ENCODE data around the gene MECP2.

GRCh38 chrX:153766103-153766826 lies 2.2 kb downstream of the PLXNB3 start:
- RAMPAGE, long total RNA, result start-site peak on the minus strand at chrX:153766383-153766491, 270 and 58 reads in 2 replicates
- RRBS, result no CpG with 5 or more reads among the region's 21 CpGs
PRO-cap:
- standard, result unidirectional peak, minus-strand start at chrX:153766241; bidirectional peak, plus-strand start at chrX:153766607, minus-strand start at chrX:153766480
- CoPRO, capped RNA only, 2 experiments, result peak in 2 of 2 experiments; most common plus-strand start chrX:153766607 (in 2); most common minus-strand start chrX:153766404 (in 2)
- CoPRO, capped and uncapped RNA, 2 experiments, result no peak in any of the 2 experiments
- CoPRO, uncapped RNA only, 2 experiments, result no peak in any of the 2 experiments
CAGE:
- cytosol, long polyA plus RNA, result start-site peak on the minus strand at chrX:153766399-153766481, 326 and 320 reads in 2 replicates
- long polyA plus RNA, result start-site peak on the minus strand at chrX:153766380-153766480, 270 and 241 reads in 2 replicates
- nucleolus, long total RNA, result no peak
- nucleus, long polyA plus RNA, result no peak

DNA sequence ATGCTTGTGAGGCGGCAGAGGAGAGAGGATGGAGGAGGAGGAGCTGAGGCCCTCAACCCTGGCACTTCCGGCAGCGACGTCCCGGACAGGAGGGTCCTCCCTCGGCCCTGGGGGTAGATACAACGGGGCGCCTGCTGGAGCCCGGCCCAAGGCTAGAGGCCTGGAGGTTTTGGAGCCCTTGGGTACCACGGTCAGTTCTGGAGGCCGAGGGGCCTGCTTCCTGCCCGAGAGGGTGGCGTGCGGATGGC lies 13.5 kb downstream of the SSR4 start:
- RAMPAGE, long total RNA, result no peak
- RRBS, result 26% methylated on average over 5 of the region's 14 CpGs
PRO-cap:
- standard, result no peak
- CoPRO, capped RNA only, 2 experiments, result no peak in any of the 2 experiments
- CoPRO, capped and uncapped RNA, 2 experiments, result no peak in any of the 2 experiments
- CoPRO, uncapped RNA only, 2 experiments, result no peak in any of the 2 experiments
CAGE:
- cytosol, long polyA plus RNA, result no peak
- long polyA plus RNA, result no peak
- nucleolus, long total RNA, result no peak
- nucleus, long polyA plus RNA, result no peak

DNA sequence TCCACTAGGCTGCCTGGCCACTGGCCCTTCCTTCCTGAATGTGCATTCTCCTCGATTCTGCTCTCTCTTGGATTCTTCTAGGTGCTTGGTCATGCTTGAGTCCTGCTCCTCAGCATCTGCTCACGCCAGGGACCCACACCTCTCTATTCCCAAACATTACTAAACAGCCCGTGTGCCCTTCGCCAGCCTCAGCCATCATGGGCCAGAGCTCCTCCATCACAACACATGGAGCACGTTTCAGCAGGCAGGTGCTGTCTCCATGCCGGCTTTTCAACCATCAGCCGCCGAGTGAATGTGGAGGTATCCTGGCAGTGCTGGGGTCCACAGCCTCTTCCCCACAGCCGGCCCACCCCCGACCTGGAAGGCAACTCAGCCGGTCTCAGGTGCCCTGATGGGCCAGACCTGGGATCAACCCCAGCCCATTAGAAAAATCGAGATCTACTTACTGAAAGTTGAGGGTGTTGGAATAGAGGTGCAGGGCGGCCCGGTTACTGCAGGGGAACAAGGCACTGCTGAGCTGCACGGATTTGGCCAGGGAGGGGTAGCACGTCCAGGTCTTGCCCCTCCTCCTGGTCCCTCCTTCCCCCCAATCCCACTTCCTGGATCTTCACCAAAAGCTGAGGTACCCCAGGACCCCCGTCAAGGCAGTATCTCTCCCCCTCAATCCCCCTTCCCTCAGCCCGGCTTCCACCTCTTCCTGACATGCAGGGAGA lies 3.1 kb downstream of the NAA10 start:
- RAMPAGE, long total RNA, result no peak
- RRBS, result 95% methylated on average over 4 of the region's 18 CpGs
PRO-cap:
- standard, result no peak
- CoPRO, capped RNA only, 2 experiments, result no peak in any of the 2 experiments
- CoPRO, capped and uncapped RNA, 2 experiments, result no peak in any of the 2 experiments
- CoPRO, uncapped RNA only, 2 experiments, result no peak in any of the 2 experiments
CAGE:
- cytosol, long polyA plus RNA, result no peak
- long polyA plus RNA, result no peak
- nucleolus, long total RNA, result no peak
- nucleus, long polyA plus RNA, result no peak

- RAMPAGE, long total RNA, result no peak
- RRBS, result 27% methylated on average over 6 of the region's 24 CpGs
PRO-cap:
- standard, result no peak
- CoPRO, capped RNA only, 2 experiments, result no peak in any of the 2 experiments
- CoPRO, capped and uncapped RNA, 2 experiments, result no peak in any of the 2 experiments
- CoPRO, uncapped RNA only, 2 experiments, result no peak in any of the 2 experiments
CAGE:
- cytosol, long polyA plus RNA, result start-site peak on the minus strand at chrX:153941614-153941680, 25 and 22 reads in 2 replicates
- long polyA plus RNA, result no peak
- nucleolus, long total RNA, result no peak
- nucleus, long polyA plus RNA, result no peak
Measured at GRCh38 chrX:153941292-153942200, 2.9 kb downstream of the RENBP start.

DNA sequence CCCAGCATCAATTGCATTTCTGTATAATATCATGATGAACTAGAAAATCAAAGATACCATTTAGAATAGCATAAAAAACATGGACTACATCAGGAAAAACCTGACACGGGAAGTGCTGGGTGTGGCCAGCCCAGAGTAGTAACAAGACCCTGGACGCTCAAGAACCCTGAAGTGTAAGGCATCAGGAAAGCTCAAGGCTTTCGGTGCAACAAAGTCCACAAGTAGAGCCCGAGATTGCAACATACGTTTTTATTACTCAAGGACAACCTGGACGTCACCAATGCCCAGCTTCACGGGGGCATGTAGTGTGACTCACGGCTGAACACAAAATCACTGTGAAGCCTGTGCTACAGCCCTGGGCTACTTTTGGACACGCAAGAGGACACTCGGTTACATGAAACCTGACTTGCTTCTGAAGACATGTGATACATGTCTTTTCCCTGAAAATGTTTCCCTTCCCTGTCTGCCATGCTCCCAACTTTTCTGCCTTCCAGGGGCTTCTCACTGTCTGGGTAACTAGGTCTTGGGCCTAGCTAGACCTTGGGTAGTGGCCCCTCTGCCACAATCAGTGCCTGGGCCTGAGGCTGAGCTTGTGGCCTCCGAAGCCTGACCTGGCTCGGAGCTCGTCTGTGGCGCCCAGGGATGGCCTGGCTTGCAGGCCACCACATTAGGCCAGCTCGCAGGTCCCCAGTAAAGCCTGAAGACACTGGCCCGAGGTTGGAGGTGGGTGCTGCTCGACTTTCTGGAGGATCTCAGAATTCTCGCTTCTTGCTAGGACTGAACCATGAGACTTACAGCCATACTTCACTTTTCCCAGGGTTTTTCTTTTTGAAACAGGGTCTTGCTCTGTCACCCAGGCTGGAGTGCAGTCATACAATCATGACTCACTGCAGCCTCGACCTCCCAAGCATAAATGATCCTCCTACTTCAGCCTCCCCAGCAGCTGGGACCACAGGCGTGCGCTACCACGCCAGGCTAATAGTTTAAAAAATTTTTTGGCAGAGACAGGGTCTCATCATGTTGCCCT lies 9.1 kb downstream of the IRAK1 start:
- RAMPAGE, long total RNA, result no peak
- RRBS, result no CpG with 5 or more reads among the region's 22 CpGs
PRO-cap:
- standard, result no peak
- CoPRO, capped RNA only, 2 experiments, result no peak in any of the 2 experiments
- CoPRO, capped and uncapped RNA, 2 experiments, result no peak in any of the 2 experiments
- CoPRO, uncapped RNA only, 2 experiments, result peak in 2 of 2 experiments; most common minus-strand start position 911 of the sequence (in 2)
CAGE:
- cytosol, long polyA plus RNA, result no peak
- long polyA plus RNA, result no peak
- nucleolus, long total RNA, result no peak
- nucleus, long polyA plus RNA, result no peak

DNA sequence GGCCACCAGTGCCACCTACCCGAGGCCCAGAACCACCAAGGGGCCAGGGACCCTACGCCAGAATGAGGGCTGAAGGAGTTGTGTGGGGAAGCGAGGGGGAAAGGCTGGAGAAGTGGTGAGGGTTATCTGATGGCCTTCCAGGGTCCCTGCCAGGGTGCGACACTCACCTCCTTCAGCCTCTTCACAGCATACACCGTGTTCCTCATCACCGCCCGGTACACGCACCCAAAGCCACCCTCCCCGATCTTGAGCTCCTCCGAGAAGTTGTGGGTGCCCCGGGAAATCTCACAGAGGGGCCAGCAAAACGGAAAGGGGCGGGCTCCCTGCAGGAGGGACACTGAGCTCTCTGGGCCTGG lies 1.3 kb downstream of the IRAK1 start:
- RAMPAGE, long total RNA, result no peak
- RRBS, result 4% methylated on average over 5 of the region's 13 CpGs
PRO-cap:
- standard, result no peak
- CoPRO, capped RNA only, 2 experiments, result no peak in any of the 2 experiments
- CoPRO, capped and uncapped RNA, 2 experiments, result no peak in any of the 2 experiments
- CoPRO, uncapped RNA only, 2 experiments, result no peak in any of the 2 experiments
CAGE:
- cytosol, long polyA plus RNA, result no peak
- long polyA plus RNA, result no peak
- nucleolus, long total RNA, result no peak
- nucleus, long polyA plus RNA, result no peak

- RAMPAGE, long total RNA, result no peak
- RRBS, result no CpG with 5 or more reads among the region's 9 CpGs
PRO-cap:
- standard, result no peak
- CoPRO, capped RNA only, 2 experiments, result no peak in any of the 2 experiments
- CoPRO, capped and uncapped RNA, 2 experiments, result no peak in any of the 2 experiments
- CoPRO, uncapped RNA only, 2 experiments, result peak in 1 of 2 experiments; most common minus-strand start chrX:154076960 (in 1)
CAGE:
- cytosol, long polyA plus RNA, result no peak
- long polyA plus RNA, result no peak
- nucleolus, long total RNA, result no peak
- nucleus, long polyA plus RNA, result no peak
Measured at GRCh38 chrX:154076779-154077798, 20.4 kb downstream of the MECP2 start.

DNA sequence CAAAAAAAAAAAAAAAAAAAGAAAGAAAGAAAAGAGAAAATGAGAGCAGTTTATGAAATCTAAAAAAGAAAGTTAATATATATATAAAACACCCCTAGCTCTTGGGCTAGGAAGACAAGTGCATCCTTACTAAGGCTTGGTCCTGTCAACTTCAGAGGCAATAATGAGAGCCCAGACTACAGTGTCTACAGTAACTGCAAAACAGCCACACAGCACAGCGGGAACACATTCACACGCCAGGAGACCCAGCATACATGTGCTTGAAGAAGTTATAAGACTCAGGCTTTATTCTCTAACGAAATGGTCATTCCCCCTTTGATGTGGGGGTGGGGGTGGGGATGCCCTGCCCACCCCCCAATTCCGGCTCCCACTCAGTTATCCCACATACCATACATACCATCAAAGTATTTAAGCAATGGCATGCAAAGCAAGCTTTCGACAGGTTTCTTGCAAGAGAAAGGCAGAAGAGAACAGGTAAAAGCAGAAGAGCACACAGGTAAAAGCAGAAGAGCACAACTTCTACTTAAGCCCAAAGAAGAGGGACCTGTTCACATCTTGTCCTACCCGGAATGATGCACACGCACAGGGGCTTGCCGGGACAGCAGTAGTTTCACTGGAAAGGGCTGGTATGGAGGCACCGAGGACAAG lies 3.6 kb downstream of the MECP2 start:
- RAMPAGE, long total RNA, result no peak
- RRBS, result no CpG with 5 or more reads among the region's 9 CpGs
PRO-cap:
- standard, result no peak
- CoPRO, capped RNA only, 2 experiments, result no peak in any of the 2 experiments
- CoPRO, capped and uncapped RNA, 2 experiments, result no peak in any of the 2 experiments
- CoPRO, uncapped RNA only, 2 experiments, result no peak in any of the 2 experiments
CAGE:
- cytosol, long polyA plus RNA, result no peak
- long polyA plus RNA, result no peak
- nucleolus, long total RNA, result no peak
- nucleus, long polyA plus RNA, result no peak

- RAMPAGE, long total RNA, result start-site peak on the minus strand at chrX:154097674-154097739, 2,064 and 437 reads in 2 replicates
- RRBS, result under 1% methylated on average over 31 of the region's 94 CpGs
PRO-cap:
- standard, result bidirectional peak, plus-strand start at chrX:154098024, minus-strand start at chrX:154097681
- CoPRO, capped RNA only, 2 experiments, result peak in 2 of 2 experiments; most common plus-strand start chrX:154098024 (in 1); most common minus-strand start chrX:154097706 (in 2)
- CoPRO, capped and uncapped RNA, 2 experiments, result peak in 2 of 2 experiments; most common plus-strand start chrX:154097685 (in 1); most common minus-strand start chrX:154097706 (in 2)
- CoPRO, uncapped RNA only, 2 experiments, result peak in 2 of 2 experiments; most common plus-strand start chrX:154097738 (in 1); most common minus-strand start chrX:154097684 (in 1)
CAGE:
- cytosol, long polyA plus RNA, result start-site peak on the minus strand at chrX:154097616-154097701, 945 and 624 reads in 2 replicates
- long polyA plus RNA, result start-site peak on the minus strand at chrX:154097611-154097686, 69 and 133 reads in 2 replicates
- nucleolus, long total RNA, result no peak
- nucleus, long polyA plus RNA, result start-site peak on the minus strand at chrX:154097617-154097707, 324 and 337 reads in 2 replicates
Measured at GRCh38 chrX:154097413-154098241, at the start of gene MECP2. Gene MECP2, minus strand, starts transcription at chrX:154097717.

DNA sequence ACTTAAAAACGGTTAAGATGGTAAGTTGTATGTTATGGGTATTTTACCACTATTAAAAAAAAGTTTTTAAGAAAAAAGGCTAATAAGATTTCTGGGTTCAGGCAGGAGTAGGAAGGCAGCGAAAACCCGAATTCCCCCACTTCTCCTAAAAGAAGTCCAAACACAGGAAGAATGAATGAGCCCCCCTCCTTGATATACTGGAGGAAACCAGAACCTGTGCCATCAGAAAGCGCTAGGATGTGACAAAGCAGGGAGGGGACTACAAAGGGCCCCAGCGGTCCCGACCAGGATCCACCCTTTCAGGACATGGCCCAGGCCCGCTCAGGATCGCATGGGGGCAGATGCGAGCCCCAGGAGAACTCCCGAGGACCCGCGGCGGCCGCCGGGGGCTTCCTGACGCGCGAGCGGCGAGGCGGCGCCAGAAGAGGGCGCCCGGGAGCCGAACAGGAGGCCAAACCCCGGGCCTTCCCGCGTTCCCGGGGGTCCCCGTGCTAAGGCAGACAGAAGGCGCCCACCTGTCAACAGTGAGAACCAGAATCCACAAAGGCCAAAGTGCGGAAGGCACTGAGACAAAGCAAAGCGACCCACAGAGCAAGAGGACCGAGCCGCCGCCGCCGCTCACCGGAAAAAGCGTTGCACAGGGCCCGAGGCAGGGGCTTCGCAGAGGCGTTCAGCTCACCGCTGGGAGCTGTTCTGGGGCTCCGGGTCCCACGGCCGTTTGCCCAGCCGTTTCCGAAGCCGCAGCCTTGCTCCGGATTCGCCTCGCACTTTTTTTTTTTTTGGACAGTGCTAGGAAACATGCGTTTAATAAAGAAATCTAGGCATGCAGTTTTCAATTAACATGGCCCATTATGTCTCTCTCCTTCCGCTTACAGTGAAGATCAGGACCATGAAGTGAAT lies 7.4 kb upstream of the OPN1LW start:
- RAMPAGE, long total RNA, result no peak
- RRBS, result 21% methylated on average over 21 of the region's 55 CpGs
PRO-cap:
- standard, result no peak
- CoPRO, capped RNA only, 2 experiments, result no peak in any of the 2 experiments
- CoPRO, capped and uncapped RNA, 2 experiments, result no peak in any of the 2 experiments
- CoPRO, uncapped RNA only, 2 experiments, result no peak in any of the 2 experiments
CAGE:
- cytosol, long polyA plus RNA, result no peak
- long polyA plus RNA, result no peak
- nucleolus, long total RNA, result no peak
- nucleus, long polyA plus RNA, result no peak

DNA sequence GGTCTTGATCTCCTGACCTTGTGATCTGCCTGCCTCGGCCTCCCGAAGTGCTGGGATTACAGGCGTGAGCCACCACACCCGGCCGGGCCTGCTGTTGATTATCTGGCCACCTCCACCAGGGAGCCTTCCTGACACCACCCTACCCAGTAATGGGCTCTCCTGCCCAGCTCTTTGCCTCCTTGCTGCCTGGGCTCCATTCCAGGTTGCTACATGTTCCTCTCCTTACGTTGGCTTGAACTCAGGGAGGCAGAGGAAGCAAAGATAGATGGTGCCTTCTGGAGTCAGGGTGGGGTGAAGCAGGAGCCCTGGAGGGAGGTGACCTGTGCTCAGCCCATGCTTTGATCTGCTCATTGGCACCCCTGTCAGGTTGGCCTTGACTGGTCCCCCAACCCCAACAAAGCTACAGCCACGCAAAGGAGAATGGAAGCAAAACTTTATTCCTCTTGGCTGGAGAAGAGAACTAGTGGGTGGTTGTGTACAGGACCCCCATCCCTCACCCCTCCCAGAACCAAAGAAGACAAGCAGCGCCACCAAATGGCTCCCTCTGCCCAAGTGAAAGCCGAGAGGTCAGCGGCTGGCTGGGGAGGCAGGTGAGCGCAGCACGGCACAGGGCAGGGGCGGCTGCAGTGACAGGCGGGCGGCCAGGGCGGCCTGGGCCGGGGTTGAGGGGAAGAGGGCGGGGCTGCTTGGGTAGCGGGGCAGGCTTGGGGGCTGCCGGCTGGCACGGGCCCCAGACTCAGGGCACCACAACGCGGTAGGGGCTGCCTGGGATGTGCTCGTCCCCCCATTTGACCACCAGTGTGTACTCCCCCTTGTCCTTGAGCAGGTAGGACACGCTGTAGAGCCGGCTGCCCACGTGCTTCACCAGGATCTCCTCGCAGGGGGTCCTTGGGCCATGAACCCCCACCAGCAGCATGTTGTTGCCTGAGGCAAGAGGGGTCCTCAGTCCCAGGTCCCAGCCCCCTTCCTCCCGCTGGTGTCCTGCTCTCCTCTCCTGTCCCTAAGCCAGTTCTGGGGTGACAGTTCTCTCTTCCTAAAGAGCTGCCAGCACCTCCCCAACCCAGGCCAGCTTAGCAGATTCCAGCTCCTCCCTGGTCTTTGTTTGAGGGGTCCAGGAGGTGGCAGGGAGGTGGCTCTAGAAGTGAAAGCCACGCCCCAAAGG lies 25.9 kb downstream of the FLNA start:
- RAMPAGE, long total RNA, result no peak
- RRBS, result 97% methylated on average over 4 of the region's 30 CpGs
PRO-cap:
- standard, result no peak
- CoPRO, capped RNA only, 2 experiments, result no peak in any of the 2 experiments
- CoPRO, capped and uncapped RNA, 2 experiments, result no peak in any of the 2 experiments
- CoPRO, uncapped RNA only, 2 experiments, result peak in 2 of 2 experiments; most common plus-strand start position 196 of the sequence (in 1); most common minus-strand start position 100 of the sequence (in 1)
CAGE:
- cytosol, long polyA plus RNA, result no peak
- long polyA plus RNA, result start-site peak on the minus strand centred at position 491 of the sequence, 23 bp wide, 103 and 238 reads in 2 replicates
- nucleolus, long total RNA, result no peak
- nucleus, long polyA plus RNA, result start-site peak on the minus strand centred at position 952 of the sequence, 20 bp wide, 109 and 83 reads in 2 replicates

DNA sequence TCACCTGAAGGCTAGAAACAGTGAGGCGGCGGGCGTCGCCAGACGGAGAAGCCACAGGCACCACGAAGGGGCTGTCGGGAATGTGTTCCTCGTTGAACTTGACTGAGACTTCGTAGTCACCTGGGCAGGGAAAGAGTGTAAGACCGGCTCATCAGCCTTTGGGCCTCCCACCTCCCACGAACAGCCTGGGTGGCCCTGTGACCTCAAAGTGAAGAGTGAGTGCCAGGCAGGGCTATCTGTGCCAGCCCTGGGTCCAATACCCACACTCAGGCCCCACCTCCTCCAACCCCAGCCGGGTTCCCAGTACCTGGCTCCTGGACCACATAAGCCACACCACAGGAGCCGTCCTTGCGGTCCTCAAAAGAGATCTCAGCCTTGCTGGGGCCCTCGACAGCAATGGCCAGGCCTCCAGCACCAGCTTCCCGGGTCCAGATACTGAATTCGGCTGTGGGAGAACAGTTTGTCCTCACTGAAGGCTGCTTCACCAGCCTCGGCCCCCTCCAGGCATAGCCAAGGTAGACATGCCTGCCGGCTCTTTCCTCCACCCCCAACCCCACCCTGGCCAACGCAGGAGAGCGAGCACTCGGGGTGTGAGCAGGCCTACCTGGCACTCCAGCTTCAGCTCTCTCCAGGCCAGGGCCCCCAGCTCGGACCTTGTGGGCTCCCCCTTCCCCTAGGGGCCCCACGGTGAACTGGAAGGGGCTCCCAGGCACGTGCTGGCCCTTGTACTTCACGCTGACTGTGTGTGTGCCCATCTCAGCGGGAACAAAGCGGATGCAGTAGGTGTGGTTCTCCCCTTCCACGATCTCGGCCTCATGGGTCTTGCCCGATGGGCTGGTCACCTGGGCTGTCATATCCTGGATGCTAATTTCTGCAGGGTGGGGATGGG lies 22.6 kb downstream of the FLNA start:
- RAMPAGE, long total RNA, result no peak
- RRBS, result no CpG with 5 or more reads among the region's 31 CpGs
PRO-cap:
- standard, result no peak
- CoPRO, capped RNA only, 2 experiments, result no peak in any of the 2 experiments
- CoPRO, capped and uncapped RNA, 2 experiments, result no peak in any of the 2 experiments
- CoPRO, uncapped RNA only, 2 experiments, result no peak in any of the 2 experiments
CAGE:
- cytosol, long polyA plus RNA, result no peak
- long polyA plus RNA, result no peak
- nucleolus, long total RNA, result no peak
- nucleus, long polyA plus RNA, result no peak

DNA sequence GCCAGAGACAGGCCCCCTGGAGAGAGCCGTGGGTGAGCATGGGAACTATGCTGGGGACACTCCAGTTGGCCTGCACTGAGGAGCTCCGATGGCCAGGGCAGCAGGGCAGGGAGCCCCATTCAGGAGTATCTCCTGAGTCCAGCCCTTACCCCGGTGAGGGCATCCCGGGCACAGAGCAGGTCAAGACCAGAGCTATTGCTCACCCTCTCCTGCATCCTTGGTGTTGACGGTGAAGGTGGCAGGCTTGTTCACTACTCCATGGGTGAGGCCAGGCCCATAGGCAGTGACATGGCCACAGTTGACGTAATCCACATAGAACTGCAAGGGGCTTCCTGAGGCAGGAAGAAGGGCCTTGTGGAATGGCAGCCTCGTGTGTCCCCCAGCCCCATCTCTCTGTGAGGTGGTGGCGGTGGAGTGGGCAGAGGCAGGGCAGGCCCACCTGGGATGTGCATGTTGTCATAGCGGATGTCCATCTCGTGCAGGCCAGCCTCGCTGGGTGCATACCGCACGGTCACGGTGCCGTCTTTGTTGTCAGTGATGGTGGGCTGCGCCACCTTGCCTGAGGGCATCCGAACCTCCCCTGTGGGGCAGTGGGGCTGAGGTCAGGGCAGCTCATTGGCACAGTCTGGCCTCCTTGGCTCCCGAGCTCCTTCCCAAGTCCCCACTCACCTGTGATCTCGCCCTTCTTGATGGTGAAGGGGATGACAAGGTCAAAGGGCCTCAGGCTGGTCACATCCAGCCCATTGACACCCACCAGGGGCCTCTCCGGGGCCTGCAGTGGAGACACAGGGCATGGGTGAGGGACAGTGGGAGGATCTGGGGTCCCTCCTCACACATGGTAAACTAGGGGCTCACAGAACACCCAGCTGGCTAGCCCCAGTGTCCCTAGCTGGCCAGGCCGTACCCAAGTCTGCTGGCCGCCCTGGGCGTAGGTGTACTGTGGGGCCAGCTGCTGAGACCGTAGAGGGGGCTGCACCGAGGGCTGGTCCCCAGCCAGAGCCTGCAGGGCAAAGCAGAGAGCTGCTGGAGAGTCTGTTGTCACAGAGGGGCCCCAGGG lies 20.4 kb downstream of the FLNA start:
- RAMPAGE, long total RNA, result no peak
- RRBS, result no CpG with 5 or more reads among the region's 25 CpGs
PRO-cap:
- standard, result no peak
- CoPRO, capped RNA only, 2 experiments, result no peak in any of the 2 experiments
- CoPRO, capped and uncapped RNA, 2 experiments, result no peak in any of the 2 experiments
- CoPRO, uncapped RNA only, 2 experiments, result peak in 2 of 2 experiments; most common plus-strand start position 28 of the sequence (in 1); most common minus-strand start position 460 of the sequence (in 1)
CAGE:
- cytosol, long polyA plus RNA, result no peak
- long polyA plus RNA, result no peak
- nucleolus, long total RNA, result no peak
- nucleus, long polyA plus RNA, result no peak

- RAMPAGE, long total RNA, result no peak
- RRBS, result no CpG with 5 or more reads among the region's 28 CpGs
PRO-cap:
- standard, result no peak
- CoPRO, capped RNA only, 2 experiments, result no peak in any of the 2 experiments
- CoPRO, capped and uncapped RNA, 2 experiments, result no peak in any of the 2 experiments
- CoPRO, uncapped RNA only, 2 experiments, result no peak in any of the 2 experiments
CAGE:
- cytosol, long polyA plus RNA, result no peak
- long polyA plus RNA, result no peak
- nucleolus, long total RNA, result no peak
- nucleus, long polyA plus RNA, result no peak
Measured at GRCh38 chrX:154367569-154368286, 6.7 kb downstream of the FLNA start.

- RAMPAGE, long total RNA, result no peak
- RRBS, result no CpG with 5 or more reads among the region's 9 CpGs
PRO-cap:
- standard, result no peak
- CoPRO, capped RNA only, 2 experiments, result no peak in any of the 2 experiments
- CoPRO, capped and uncapped RNA, 2 experiments, result no peak in any of the 2 experiments
- CoPRO, uncapped RNA only, 2 experiments, result no peak in any of the 2 experiments
CAGE:
- cytosol, long polyA plus RNA, result no peak
- long polyA plus RNA, result no peak
- nucleolus, long total RNA, result no peak
- nucleus, long polyA plus RNA, result no peak
Measured at GRCh38 chrX:154382301-154382550, 3.1 kb downstream of the EMD start.

DNA sequence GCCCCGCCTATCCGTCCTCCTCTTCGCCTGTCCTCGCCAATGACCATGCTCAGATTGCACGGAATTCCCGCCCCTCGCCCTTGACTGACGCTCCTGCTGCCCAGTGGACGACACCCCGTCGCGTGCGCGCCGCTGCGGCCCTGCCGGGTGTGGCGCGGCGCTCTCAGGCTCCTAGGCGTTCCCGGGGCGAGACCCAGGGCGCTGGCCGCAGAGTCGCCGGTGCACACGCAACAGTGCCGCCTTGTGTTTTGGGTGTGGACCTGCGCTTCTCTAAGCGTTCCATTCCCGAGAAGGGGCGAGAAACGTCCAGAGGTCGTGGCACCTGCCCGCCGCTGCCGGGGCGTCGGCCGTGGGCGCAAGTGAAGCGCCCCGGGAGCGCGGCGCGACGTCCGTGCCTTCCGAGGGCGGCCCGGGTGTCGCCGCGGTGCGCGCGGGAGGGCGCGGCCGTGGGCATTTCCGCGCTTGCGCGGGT lies 8.1 kb upstream of the RPL10 start:
- RAMPAGE, long total RNA, result no peak
- RRBS, result no CpG with 5 or more reads among the region's 66 CpGs
PRO-cap:
- standard, result unidirectional peak, plus-strand start at position 282 of the sequence
- CoPRO, capped RNA only, 2 experiments, result peak in 2 of 2 experiments; most common plus-strand start position 282 of the sequence (in 2)
- CoPRO, capped and uncapped RNA, 2 experiments, result peak in 1 of 2 experiments; most common plus-strand start position 282 of the sequence (in 1)
- CoPRO, uncapped RNA only, 2 experiments, result no peak in any of the 2 experiments
CAGE:
- cytosol, long polyA plus RNA, result no peak
- long polyA plus RNA, result no peak
- nucleolus, long total RNA, result no peak
- nucleus, long polyA plus RNA, result no peak

Measured in K562 (cell line).